Occipital lobe (tissue), 2 donors: ENCODE data around the genes ZNF354C, ADAMTS2 and HNRNPH1.

- RAMPAGE, long total RNA = no peak
Measured at GRCh38 chr5:178239360-178239715, 6.7 kb upstream of the PHYKPL start.

- RAMPAGE, long total RNA = no peak
Measured at GRCh38 chr5:178296495-178296694, 63.8 kb upstream of the PHYKPL start.

DNA sequence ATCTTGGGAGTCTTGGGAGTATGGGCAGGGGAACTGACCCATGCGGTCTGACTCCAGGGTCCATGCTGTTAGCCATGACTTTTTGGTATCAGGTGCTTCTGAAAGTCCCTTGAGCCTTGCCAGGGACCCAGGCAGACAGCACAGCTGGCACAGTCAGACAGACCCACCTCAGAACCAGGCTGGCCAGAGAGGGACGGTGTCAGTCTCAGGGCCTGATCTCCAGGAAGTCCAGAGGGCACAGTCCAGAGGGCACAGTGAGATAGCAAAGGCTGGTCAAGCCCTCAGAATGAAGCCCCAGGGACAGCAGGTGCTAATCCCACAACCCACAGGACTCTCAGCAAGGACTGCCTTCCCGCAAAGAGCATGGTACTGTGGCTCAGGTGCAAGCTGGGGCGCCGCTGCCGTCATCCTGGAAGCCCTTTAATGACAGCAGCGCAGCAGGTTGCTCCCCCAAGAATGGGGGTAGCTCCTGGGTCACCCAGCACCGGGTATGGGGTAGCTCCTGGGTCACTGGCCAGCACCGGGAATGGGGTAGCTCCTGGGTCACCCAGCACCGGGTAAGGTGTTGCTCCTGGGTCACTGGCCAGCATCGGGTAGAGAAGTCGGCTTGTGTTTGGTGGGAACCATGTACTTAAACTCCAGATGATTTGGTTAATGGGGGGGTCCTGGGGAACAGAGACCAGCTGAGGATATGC lies 105.6 kb upstream of the PHYKPL start:
- RAMPAGE, long total RNA = no peak

GRCh38 chr5:178460361-178460700 lies 129.9 kb downstream of the COL23A1 start:
- RAMPAGE, long total RNA = no peak

- RAMPAGE, long total RNA = no peak
Measured at GRCh38 chr5:178527185-178527866, 62.9 kb downstream of the COL23A1 start.

DNA sequence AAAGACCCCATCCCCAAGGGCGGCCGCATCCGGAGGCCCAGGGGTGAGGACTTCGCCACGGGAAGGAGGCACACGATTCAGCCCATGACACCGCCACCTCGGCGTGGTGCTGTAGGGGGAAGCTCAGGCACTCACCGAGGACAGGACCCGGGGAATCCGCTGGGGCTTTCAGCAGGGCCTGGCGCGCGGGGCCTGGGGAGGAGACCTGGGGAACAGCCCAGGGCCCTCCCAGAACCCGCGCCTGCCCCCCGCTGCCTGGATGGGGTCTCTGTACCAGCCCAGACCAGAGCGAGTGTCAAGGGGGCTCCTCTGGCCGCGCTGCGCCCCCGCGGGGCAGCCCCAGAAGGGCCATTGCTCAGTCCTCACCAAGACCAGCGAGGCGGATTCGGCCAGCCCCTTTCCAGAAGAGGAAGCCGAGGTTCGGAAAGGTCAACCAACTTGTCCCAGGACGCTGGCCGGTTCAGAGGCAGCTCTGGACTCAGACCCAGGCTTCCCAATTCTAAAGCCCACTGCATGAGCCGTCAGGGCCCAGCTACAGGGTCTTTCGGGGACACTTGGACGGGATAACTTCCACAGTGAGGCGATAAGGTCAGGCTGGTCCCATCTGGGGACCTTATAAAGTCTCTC lies 12.7 kb downstream of the COL23A1 start:
- RAMPAGE, long total RNA = no peak

DNA sequence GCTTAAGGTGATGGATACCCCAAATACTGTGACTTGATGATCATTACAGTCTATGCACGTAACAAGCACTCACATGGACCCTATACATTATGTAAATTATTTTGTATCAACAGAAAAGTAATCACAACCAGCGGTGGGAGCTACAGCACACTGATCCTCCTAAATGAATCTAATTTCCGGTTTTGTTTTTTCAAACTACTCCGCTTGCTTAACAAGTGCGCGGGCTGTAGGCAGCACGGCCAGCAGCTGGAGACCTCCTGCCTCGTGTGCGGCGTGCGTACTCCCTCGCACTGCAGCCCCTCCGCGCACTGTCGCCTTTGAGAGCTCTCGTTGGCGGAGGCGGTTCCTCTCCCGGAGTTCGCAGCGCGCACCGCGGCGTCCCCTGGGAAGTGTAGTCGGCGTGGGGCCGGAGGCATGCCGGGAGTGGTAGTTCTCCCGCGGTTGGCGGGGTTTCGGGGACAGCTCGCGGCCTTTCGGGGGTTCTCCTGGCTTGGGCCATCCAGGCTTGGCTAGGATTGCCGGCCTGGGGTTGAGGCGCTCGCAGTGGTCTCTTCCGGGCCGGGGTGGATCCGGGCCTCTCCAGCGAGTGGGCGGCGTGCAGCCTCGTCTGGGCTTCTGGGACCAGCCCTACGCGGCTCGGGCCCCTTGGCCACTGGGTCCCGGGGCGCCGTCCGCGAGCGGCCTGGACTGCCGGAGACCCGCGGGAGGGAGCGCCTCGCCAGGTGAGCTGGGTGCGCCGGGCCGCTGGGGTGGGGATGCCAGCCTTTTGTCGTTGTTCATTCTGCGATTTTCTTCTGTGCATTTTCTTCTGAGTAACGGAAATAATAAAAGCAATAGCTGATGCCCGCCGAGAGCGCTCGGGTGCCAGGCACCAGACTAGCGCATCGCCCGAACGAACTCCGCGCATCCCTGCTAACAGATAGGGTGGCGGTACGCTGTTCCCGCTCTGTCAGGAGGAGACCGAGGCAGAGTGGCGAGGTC lies at the start of gene ZNF354C:
Gene ZNF354C (plus strand): TSS at position 429 of the 981 bp plus-strand sequence.
- RAMPAGE, long total RNA = start-site peak on the plus strand centred at position 449 of the sequence, 129 bp wide, 582 and 416 reads in 2 replicates

GRCh38 chr5:179345186-179345794 lies at the start of gene ADAMTS2:
ADAMTS2 (minus strand) TSS chr5:179345461.
- RAMPAGE, long total RNA = no peak

- RAMPAGE, long total RNA = no peak
Measured at GRCh38 chr5:179533818-179534264, 16.5 kb upstream of the RUFY1 start.

- RAMPAGE, long total RNA = start-site peak on the minus strand at chr5:179623626-179623694, 2,164 and 2,191 reads in 2 replicates
Measured at GRCh38 chr5:179623541-179624091, at the start of gene HNRNPH1. HNRNPH1 (minus strand) TSS chr5:179623671.

- RAMPAGE, long total RNA = no peak
Measured at GRCh38 chr5:179766273-179767129, 27.3 kb upstream of the LTC4S start.

- RAMPAGE, long total RNA = no peak
Measured at GRCh38 chr5:179775786-179776343, 17.9 kb upstream of the LTC4S start.

GRCh38 chr5:179795719-179796449 lies 2.1 kb downstream of the LTC4S start:
- RAMPAGE, long total RNA = no peak

GRCh38 chr5:179801140-179802012 lies 5.3 kb downstream of the MGAT4B start:
- RAMPAGE, long total RNA = no peak

- RAMPAGE, long total RNA = no peak
Measured at GRCh38 chr5:179819352-179820022, 1.2 kb upstream of the SQSTM1 start.

- RAMPAGE, long total RNA = no peak
Measured at GRCh38 chr5:179820126-179820844, 420 bp upstream of the SQSTM1 start.

- RAMPAGE, long total RNA = no peak
Measured at GRCh38 chr5:179862046-179862978, 3.7 kb upstream of the MRNIP start.

GRCh38 chr5:179923668-179923957 lies 15.9 kb upstream of the TBC1D9B start:
- RAMPAGE, long total RNA = no peak

GRCh38 chr5:179974182-179974715 lies 66.6 kb upstream of the TBC1D9B start:
- RAMPAGE, long total RNA = no peak

- RAMPAGE, long total RNA = no peak
Measured at GRCh38 chr5:180466940-180467795, 27.0 kb upstream of the CNOT6 start.